Fibroblast of villous mesenchyme (primary cell): Measurements from ENCODE around the gene THAP12.

- CAGE, long polyA plus RNA: no peak
Measured at GRCh38 chr11:75261915-75262327, 21.3 kb downstream of the TPBGL start.

DNA sequence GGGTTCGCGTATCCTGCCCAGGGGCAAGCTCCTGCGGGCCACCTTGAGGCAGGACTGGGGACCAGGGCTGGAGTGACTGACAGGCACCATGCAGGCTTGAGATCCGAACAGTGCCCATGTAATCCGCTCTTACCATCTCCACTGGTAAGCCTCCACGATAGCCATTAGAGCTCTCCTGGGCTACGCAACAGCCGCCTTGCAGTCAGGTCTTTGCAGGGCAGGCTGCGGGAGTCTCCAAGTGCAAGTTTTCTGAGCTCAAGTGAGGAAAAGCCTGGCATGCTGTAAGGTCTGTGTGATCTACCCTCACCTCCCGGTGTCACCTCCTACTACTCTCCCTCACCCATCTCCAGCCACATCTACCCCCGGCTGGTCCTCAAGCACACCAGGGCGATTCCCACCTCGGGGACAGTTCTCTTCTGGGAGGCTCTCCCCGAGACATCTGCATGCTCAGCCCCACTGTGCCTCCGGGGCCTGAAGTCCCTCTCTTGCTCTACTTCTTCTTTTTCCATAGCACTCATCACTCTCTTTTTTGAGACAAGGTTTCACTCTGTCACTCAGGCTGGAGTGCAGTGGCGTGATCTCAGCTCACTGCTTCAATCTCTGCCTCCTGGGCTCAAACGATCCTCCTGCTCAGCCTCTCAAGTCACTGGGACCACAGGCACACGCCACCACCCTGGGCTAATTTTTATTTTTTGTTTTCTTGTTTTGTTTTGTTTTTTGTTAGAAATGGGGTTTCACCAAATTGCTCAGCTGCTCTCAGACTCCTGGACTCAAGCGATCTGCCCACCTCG lies 49.7 kb downstream of the TPBGL start:
- CAGE, long polyA plus RNA: no peak

DNA sequence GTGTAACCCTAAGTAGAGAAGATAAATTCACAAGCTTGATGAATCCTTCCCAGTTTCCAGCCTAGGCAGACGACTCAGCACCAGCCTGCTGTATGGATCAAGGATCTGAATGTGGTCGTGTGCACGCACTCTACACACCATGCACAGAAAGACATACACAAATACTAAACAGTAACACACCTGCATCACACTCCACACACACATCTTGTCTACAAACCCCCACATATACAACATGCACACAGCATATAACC lies 45.9 kb downstream of the ARRB1 start:
- CAGE, long polyA plus RNA: no peak

DNA sequence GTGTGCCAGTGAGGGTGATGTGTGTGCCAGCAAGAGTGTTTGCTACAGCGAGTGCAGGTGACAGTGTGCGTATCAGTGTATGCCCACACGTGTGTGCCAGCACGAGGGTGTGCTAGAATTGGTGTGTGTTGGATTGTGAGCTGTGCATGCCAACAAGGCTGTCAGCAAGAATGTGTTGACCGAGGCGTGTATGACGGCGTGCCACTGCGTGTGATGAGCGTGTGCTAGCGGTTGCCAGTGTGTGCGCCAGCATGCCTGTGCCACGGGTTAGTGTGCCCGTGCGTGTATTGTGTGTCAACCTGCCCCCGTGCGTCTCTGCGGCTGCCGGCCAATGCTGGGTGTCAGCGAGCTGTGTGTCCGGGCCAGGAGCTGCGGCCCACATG lies 469 bp downstream of the ARRB1 start:
- CAGE, long polyA plus RNA: no peak

DNA sequence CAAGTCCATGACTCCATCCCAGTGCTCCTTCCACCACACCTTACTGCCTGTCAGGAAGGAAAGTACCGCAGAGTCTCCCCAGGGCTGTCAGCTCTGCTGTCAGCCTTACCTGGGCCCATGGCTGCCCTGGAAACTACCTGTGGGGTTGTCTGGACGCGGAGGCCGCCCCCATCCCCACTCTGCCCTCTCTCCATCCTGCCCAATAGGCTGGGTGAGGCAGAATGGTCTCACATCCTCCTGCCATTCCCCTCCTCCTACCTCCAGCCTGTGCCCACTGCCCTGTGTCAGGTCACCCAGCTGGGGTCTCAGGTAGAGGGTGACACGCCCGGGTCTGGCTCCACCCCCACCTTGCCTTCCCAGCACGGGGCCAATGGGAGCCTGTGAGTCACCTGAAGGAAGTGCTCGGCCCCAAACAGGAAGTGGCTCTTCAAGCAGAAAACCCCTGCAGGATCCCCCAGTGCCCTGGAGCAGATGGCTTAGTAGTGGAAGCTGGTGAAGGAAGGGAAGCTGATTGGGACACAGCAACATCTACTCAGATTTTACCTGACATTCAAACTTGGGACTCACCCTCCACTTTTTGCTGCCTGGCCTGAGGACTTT lies 33.6 kb downstream of the GDPD5 start:
- CAGE, long polyA plus RNA: no peak

DNA sequence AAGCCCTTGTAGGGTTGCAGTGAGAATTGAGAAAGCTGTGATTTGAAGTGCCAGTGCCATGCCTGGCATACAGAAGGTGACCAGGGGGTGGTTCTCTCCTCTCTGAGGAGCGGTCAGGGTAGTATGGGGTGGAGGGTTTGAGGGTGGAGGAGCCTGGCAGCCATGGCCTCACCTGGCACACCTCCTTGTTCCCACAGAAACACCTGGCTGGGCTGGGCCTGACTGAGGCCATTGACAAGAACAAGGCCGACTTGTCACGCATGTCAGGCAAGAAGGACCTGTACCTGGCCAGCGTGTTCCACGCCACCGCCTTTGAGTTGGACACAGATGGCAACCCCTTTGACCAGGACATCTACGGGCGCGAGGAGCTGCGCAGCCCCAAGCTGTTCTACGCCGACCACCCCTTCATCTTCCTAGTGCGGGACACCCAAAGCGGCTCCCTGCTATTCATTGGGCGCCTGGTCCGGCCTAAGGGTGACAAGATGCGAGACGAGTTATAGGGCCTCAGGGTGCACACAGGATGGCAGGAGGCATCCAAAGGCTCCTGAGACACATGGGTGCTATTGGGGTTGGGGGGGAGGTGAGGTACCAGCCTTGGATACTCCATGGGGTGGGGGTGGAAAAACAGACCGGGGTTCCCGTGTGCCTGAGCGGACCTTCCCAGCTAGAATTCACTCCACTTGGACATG lies 9.7 kb downstream of the SERPINH1 start:
- CAGE, long polyA plus RNA: no peak

DNA sequence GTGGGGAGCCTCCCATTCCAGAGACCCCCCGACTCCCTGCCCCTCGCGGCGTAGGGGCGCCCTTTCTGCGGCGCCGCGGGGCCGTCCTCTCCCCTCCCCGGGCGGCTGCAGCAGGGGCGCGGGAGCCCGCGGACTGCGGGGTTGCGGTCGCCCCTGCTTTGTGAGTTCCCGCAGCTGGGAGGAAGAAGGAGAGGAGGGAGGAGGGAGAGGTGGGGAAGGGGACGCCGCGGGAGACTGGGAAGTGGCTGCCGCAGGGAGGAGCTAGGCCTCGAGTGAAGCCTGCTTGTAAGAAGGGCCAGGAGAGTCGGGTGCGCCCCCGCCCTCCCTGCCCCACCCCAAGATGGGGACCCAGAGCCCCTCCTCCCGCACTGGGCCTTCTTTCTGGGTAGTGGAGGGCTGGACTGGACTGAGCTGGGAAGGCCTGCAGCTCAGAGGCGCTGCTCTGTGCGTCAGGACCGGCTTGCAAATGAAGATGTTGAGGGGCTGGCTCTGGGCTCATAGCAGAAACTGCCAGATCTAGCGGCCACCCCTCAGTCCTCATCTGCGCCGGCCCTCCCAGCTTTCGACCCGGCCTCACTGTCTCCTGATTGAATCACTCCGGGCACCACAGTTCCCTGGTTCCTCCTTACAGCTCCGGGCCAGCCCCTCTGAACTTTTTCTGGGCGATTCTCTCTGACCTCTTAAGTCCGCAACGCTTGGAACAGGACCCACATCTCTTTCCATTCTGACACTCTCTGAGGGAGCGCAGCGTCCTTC lies 21.7 kb downstream of the SERPINH1 start:
- CAGE, long polyA plus RNA: no peak

DNA sequence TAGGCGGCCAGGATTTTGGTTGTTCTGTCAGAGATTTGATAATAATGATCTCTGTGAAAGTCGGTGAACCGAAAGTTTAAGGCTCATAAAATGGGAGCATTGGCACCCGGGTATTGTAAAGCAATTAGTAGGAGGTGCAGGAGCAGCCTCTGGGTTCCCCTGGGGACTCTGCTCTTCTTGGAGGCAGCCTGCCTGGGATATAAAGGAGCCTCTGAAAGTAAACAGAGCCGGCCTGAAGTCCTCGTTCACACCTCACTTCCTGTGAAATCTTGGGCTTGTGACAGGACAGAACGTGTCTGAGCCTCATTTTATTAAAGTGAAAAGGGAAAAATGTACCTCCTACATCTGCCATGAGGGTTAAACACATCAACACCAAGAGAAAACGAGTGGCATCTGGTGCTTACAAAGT lies 33.8 kb downstream of the MAP6 start:
- CAGE, long polyA plus RNA: no peak

- CAGE, long polyA plus RNA: no peak
Measured at GRCh38 chr11:75719575-75720089, 2.0 kb downstream of the MOGAT2 start.

DNA sequence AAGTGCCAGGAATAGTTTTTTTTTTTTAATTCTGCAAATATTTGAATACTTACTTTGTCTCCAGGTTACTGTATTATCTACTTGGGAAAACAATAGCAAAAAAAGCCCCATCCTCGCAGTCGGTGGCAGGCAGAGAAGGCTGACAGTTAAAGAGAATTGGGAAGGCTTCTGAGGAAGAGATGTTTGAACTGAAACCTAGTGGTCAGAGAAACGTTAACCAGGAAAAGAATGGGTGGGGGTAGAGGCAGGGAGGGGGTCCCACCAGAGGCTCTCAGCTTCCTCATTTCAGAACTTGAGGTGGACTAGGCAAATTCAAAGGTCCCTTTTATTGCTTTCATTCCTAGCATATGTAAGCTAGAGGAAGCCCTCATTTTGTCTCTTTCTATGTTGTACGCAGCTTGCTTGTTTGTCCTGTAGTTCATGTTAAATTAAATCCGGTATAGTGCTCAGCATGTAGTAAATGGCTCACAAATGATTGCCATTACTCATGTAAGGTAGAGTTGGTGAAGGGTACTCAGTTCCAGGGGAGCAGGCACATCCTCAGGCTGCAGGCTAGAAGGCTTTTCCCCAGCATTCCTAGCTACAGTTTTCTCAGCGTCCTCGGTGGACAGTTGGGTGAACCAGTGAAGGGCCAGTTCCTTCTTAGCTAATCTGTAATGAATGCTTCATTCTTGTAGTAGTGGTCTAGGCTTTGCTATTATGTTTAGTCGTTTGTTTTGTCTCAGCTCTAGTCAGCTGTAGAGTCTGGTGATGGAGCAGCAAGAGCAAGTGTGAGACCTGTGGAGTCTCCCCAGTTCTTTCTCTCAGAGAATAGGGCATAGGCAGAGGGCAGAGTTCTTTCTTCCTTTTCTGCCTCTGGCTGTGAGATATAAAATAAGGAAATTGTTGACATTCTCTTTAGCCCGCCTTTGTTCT lies 58.6 kb downstream of the UVRAG start:
- CAGE, long polyA plus RNA: no peak

DNA sequence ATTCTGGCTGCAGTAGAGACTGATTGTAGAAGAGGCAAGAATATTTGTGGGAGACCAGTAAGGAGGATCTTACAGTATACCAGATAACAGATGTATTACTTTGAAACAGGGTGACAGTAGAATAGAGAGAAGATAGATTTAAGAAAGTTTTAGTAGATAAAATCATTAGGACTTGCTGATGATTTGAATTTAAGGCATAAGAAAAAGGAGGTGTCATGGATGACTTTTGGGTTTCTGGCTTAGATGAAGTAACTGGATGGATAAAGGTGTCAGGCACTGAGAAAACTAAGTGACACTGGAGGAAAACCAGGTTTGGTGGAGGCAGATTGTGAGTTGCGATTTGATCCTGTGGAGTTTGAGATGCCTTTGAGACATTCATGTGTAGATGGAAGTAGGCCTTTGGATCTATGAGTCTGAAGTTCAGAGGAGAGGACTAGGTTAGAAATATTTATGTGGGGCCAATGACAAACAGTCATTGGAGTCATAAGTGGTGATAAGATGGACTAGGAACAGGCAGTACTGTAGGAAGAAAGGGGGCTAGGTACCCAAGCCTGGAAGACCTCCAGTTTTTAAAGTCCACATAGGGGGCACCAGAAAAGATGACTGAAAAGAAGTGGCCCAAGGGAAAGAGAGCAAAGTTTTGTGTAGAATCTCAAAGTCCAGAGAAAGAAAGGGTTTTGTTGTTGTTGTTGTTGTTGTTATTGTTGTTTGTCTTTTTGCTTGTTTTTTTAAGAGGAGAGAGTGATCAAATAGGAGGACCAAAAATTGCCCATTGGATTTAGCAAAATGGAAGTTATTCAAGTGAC lies 75.4 kb downstream of the UVRAG start:
- CAGE, long polyA plus RNA: no peak

DNA sequence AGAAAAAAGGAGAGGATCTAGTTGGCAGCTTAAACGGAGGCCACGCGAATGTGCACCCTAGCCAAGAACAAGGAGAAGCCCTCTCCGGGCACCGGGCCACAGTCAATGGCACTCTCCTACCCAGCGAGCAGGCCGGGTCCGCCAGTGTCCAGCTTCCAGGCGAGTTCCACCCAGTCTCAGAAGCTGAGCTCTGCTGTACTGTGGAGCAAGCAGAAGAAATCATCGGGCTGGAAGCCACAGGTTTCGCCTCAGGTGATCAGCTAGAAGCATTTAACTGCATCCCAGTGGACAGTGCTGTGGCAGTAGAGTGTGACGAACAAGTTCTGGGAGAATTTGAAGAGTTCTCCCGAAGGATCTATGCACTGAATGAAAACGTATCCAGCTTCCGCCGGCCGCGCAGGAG lies 65.3 kb downstream of the WNT11 start:
- CAGE, long polyA plus RNA: no peak

DNA sequence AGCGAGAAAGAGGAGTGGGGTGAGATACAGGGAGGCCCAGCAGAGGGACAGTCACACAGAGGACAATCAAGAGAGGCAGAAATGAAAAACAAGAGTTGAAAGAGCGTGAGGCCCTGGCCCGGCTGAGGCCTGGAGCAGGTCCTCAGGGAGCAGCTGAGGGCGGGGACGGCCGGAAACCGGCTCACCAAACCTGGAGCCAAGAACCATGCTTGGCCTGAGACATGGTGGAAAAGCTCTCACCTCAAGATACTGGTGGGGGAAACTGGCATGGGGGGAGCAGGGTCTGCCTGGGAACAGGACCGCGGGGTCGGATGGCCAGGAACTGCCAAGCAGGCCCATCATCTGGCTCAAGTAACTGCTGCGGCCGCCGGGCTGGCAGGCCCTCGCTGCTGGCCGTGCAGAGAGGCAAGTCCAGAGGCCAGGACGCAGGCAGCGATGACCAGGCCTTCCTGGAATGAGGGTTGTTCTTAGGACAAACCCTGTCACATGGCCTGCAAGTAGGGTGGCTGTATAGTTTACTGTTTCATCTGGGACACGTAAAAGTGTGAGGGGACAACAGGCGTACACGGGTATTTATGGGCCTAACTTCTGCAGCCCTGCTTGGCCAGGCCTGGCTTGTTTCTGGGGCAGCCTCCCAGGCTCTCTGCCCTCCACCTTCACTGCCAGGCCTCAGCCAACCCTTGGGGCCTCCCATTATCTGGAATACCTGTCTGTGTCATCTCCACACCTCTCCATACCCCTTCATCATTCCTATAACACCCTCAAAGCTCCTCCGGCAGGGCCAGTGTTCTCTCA lies 19.0 kb upstream of the WNT11 start:
- CAGE, long polyA plus RNA: no peak

DNA sequence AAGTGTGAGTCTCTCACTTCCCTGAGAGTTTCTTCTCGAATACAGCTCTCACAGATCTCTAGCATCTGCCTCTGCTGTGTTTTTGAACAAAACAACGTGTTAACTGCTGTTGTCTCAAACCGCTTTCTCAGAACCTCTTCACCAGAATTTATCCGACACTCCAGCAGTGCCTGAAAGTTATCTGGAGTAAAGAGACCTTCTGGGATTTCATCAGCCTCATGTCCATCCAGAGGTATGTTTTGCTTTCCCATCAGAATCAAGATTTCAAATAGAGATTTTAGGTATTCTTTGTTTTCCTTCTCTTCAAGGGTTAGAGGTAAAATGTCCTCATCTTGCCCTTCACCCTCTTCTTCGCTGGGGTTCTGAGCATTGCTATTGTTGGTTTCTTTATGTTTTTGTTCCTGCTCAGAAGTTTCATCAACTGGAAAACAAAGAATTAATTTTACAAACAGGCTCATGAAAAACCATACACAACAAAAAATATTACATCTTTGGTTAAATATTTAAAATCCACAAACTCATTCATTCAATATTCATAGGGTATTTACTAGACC lies 28.5 kb downstream of the THAP12 start:
- CAGE, long polyA plus RNA: no peak

DNA sequence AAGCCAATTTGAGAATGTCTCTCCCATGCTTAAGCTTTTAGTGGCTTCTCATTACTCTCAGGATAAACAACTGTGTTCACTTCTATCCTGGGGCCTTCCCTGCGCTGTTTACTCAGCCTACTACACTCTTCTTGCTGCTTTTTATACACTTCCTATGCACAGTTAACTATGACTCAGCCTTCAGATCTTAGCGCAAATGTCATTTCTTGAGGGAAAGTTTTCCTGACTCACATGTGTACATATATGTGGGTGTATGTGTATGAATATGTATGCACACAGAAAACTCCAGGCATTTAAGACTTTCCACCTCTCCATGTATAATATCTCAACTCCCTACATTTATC lies 9.8 kb downstream of the THAP12 start:
- CAGE, long polyA plus RNA: no peak

- CAGE, long polyA plus RNA: no peak
Measured at GRCh38 chr11:76380670-76381761, at the start of gene THAP12. THAP12 (minus strand) TSS chr11:76381132.

DNA sequence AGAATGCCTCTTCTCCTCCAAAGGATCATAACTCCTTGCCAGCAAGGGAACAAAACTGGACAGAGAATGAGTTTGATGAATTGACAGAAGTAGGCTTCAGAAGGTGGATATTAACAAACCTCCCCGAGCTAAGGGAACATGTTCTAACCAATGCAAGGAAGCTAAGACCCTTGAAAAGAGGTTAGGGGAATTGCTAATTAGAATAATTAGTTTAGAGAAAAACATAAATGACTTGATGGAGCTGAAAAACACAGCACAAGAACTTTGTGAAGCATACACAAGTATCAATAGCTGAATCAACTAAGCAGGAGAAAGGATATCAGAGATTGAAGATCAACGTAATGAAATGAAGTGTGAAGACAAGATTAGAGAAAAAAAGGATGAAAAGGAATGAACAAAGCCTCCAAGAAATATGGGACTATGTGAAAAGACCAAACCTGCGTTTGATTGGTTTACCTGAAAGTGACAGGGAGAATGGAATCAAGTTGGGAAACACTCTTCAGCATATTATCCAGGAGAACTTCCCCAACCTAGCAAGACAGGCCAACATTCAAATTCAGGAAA lies 37.6 kb downstream of the EMSY start:
- CAGE, long polyA plus RNA: no peak

- CAGE, long polyA plus RNA: no peak
Measured at GRCh38 chr11:76494152-76494513, 49.3 kb downstream of the EMSY start.

GRCh38 chr11:76592970-76593569 lies 77.5 kb downstream of the LRRC32 start:
- CAGE, long polyA plus RNA: no peak

GRCh38 chr11:76610661-76611545 lies 59.6 kb downstream of the LRRC32 start:
- CAGE, long polyA plus RNA: no peak